ENCODE results near the gene SNX4.

DNA sequence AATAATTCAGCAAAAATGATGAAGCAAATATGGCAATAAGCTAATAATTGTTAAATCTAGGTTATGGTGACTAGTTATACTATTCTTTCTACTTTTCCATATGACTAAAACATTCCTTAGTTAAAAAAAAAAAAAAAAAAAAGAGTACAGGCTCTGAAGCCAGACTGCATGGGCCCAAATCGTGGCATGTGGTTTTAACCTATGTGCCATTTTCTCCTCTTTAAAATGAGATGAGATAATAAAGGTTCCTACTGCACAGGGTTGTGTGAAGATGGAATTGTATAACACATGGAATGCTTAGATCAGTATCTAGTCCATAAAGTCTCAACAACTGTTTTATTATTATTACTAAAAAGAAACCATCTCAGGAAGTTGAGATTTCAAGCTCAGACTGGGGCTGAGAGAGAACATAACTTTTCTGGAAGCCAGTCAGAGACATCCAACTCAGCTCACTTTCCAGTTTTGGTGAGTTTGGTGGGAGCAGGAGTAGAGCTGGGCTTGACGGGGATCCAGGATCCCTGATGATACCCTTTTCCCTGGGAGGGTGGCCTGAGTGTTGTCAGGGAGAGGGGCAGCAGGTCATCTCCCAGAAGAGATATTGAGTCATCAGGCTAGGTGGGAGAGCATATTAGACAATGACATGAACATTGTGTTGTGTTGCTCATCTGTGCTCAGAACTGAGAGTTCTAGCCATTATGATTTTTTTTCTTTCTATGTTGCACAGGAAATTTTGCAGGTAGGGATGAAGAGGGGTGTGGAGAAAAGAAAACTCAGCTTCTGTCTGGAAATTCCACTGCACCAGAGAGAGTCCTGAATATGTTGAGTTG lies 32.6 kb downstream of the KALRN start:
- PRO-cap, 2 experiments = no peak in any of the 2 experiments

- PRO-cap, 2 experiments = no peak in any of the 2 experiments
These were observed 86.2 kb downstream of the KALRN start for GRCh38 chr3:124119334-124119715.

DNA sequence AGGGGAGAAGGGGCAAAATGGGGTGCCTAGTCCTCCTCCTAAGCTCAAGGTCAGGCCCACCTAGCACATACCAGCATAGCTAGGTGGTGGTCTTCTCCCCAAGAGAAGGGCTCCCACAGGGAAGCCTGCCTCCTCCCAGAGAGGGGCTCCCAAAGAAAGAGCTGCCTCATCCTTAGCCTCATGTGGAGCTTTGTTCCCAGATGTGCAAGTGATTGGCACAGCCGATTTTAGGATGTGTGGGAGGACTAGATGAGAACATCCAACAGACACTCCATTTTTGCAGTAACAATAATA lies 249.7 kb downstream of the KALRN start:
- PRO-cap, 2 experiments = no peak in any of the 2 experiments

DNA sequence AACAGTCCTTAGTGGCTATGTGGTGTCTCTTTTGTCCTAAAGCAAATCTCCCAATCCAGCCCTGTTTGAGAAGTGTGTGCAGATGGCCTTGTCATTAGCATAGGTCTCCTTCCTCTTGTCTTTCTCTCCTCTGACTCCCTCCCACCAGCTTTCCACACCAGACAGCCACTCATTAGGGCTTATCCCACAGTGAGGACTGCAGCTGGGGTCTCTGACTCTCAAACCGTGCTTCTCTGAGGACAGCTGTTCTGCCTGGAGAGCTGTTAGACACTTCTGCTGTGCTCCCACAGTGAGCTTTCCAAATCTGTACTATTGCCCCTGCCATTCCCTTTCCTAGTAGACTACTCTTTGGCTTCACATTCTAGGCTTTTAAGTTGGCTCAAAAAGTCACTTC lies 331.4 kb downstream of the KALRN start:
- PRO-cap, 2 experiments = no peak in any of the 2 experiments

GRCh38 chr3:124699551-124700112 lies 30.6 kb upstream of the UMPS start:
- PRO-cap, 2 experiments = no peak in any of the 2 experiments

DNA sequence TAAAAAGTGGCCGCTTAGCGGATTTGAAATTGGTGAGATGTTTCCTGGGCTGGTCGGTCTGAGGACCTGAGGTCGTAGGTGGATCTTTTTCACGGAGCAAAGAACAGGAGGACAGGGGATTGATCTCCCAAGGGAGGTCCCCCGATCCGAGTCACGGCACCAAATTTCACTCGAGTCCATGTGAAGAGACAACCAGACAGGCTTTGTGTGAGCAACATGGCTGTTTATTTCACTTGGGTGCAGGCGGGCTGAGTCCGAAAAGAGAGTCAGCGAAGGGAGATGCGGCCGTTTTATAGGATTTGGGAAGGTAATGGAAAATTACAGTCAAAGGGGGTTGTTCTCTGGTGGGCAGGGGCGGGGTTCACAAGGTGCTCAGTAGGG lies 27.3 kb downstream of the UMPS start:
- PRO-cap, 2 experiments = no peak in any of the 2 experiments

- PRO-cap, 2 experiments = peak in 1 of 2 experiments; most common plus-strand start chr3:124781023 (in 1); most common minus-strand start chr3:124781037 (in 1)
These were observed 50.5 kb downstream of the UMPS start for GRCh38 chr3:124780300-124781522.

GRCh38 chr3:124814533-124815236 lies 72.5 kb downstream of the ITGB5 start:
- PRO-cap, 2 experiments = no peak in any of the 2 experiments

- PRO-cap, 2 experiments = no peak in any of the 2 experiments
These were observed 70.8 kb downstream of the ITGB5 start for GRCh38 chr3:124816267-124816822.

DNA sequence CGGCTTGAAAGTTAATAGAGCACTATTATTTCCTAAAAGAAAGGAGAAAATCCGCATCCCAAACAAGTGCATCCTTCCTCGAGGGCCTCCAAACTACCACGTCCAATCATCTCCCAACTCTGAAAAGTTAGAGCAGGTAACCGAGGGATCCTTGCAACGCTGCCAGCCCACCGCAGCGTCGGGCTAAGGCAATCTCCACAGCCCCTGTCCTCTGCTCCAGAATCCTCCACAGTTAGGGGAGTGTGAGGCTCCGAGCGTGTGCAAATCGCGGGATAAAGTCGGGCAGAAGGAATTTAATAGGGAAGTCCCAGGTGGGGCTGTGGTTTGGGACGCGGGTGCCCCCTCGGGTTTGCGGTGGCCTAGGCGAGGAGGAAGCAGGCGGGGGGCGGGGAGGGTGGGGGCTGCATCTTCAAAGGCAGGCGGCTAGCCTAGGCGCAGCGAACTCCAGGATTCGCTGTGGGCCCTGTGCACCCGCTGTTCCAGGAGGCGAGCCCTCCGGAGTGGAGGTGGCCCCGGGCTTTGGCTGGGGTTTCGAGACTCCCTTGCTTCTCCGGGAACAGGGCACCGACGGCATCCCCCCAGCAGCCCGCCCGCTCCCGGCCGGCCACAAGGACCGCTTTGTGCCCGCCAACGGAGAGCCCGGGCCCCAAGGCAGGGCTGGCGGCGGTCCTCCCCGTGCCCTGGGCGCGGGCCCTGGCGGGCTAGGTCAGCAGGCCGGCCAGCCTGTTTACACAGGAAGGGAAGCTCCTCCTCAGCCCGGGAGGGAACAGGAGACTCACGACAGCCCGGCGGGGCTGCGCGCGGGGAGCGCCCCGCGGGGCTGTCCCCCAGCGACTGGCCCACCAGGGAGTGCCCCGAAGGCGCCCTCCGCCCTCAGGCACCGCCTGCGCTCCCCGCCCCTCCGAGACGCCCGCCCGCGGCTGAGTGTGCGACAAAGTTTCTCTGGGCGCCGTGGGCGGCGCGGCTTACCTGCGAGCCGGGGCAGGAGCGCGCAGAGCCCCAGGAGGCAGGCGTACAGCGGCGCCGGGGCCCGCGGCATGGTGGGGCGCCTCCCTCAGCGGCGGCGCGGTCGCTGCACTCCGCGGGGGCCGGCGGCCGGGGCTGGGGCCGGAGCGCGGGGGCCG lies 841 bp downstream of the ITGB5 start:
- PRO-cap, 2 experiments = peak in 1 of 2 experiments; most common plus-strand start position 477 of the sequence (in 1); most common minus-strand start position 453 of the sequence (in 1)

- PRO-cap, 2 experiments = no peak in any of the 2 experiments
These were observed 1.5 kb downstream of the MUC13 start for GRCh38 chr3:124932908-124933587.

GRCh38 chr3:124934443-124934641 lies 209 bp downstream of the MUC13 start:
- PRO-cap, 2 experiments = no peak in any of the 2 experiments

GRCh38 chr3:125039488-125040523 lies 16.0 kb downstream of the HEG1 start:
- PRO-cap, 2 experiments = no peak in any of the 2 experiments

- PRO-cap, 2 experiments = no peak in any of the 2 experiments
These were observed 68.9 kb upstream of the HEG1 start for GRCh38 chr3:125124758-125125074.

GRCh38 chr3:125206934-125207415 lies 5.6 kb downstream of the SLC12A8 start:
- PRO-cap, 2 experiments = no peak in any of the 2 experiments

DNA sequence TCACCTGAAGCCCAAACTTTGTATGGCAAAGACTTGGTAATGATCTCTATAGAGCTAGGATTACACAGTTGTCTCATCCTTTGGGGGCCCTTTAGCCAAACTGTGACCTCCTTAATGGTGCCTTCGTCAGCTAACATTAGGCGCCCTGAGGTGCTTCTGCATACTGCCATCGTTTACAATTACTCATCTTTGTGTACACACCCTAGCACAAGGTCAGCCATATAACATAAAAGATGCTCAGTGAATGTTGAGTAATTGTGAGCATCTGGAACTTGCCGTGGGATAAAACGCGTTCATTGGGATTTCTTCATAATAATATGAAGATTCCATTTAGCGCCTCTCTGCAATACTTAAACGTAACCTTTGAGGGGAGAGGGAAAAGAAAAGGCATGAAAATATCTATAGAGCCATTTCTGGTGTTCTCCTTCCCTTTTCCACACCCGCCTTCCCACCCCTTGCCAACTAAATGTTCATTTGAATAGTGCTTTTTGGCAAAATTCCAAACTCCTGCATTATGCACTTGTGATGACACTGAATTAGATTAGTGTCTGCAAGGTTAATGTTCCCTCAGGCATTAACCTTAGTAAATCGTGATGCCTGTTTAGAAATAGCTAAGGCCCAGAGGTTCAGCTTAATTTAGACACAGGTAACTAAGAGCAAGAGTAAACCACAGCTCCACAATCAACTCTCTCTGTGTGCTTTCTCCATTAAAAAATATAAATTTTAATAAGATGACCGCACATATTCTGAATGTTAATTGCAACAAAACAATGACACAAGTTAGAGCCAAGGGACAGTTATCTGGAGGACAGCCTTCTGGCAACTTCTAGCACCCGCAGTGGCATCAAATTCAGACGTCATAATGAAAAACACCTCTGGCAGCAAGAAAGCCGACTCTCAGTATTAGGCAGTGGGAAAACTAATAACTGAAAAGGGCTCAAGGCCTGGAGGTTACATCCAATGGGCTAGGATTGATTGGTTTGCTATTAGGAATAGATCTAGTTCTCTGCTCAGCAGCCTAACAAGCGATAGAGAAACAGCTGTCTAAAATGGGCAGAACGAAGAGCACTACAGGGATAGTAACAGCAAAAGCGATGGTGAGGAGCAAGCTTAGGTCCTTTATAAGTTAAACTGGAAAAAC lies 1.2 kb upstream of the ZNF148 start:
- PRO-cap, 2 experiments = no peak in any of the 2 experiments

DNA sequence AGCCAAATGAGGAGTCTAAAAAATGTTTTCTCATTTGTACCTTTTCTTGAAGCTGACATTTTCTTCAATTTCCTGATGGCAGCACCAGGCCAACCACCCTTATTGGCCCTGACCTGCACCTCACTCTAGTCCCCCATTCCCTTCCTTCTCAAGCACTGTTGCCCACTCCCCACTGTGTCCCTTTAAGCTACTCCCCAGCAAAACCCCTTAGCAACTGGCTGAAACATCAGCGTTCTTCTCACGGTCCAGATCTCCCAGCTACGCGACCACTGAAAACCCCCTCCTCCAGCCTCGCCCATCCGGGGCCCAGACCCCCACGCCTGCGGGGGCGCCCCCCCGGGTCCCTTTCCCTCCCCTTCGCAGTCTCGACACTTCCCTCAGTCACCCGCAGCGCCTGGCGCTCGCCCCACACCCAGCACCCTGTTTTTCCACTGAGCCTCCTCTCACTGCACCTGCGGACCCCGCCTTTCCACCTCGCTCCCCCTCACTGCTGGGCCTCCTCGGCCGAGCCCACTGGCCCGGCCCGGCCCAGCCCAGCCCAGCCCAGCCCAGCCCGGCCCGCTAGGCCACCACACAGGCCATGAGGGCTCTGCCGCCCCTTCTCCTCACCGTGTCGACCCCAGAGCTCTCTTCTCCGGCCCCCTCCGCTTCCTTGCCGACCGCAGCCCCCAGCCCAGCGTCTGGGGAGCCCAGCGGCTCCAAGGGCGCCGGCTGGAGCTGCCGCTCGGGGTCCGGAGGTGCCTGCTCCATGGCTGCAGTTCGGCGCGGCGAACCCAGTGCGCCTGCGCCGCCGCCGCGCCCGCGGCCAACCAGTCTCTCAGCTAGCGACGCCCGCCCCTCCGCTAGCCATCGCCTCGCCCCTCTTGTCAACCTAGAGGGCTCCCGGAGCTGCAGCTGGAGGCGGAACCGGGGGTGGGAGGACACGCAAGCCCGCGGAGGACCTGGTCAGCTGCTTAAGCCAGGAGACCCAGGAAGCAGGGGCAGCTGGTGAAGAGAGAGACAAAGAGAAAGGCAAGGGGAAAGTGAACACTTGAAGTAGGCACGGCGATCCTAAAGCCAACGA lies at the start of gene SNX4:
Gene SNX4, minus strand, starts transcription at position 780 of the 1,063 bp plus-strand sequence.
- PRO-cap, 2 experiments = peak in 1 of 2 experiments; most common plus-strand start position 903 of the sequence (in 1); most common minus-strand start position 780 of the sequence (in 1)

GRCh38 chr3:125634334-125634577 lies 39.0 kb upstream of the OSBPL11 start:
- PRO-cap, 2 experiments = no peak in any of the 2 experiments

- PRO-cap, 2 experiments = no peak in any of the 2 experiments
These were observed 82.9 kb upstream of the ROPN1B start for GRCh38 chr3:125885990-125886512.

DNA sequence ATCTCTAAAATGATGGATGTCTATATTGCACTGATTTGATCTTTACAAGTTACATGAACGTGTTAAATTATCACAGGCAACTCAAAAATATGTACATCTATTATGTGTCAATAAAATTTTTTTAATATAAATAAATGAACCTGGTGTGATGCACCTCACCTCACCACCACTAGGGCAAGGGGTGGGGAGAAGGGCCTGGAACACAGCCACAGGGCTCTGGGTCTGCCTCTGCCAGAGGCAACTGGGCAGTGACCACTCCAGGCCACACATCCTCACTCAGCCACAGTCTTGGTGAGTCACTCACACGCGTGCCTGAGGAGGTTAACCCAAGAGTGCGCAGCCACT lies 2.4 kb downstream of the SLC41A3 start:
- PRO-cap, 2 experiments = no peak in any of the 2 experiments